B cell (primary cell): ENCODE data around the gene PRAC1.

- PRO-cap, result no peak
- CAGE, long polyA plus RNA, result no peak
Measured at GRCh38 chr17:48551528-48552822, 7.1 kb upstream of the HOXB2 start.

DNA sequence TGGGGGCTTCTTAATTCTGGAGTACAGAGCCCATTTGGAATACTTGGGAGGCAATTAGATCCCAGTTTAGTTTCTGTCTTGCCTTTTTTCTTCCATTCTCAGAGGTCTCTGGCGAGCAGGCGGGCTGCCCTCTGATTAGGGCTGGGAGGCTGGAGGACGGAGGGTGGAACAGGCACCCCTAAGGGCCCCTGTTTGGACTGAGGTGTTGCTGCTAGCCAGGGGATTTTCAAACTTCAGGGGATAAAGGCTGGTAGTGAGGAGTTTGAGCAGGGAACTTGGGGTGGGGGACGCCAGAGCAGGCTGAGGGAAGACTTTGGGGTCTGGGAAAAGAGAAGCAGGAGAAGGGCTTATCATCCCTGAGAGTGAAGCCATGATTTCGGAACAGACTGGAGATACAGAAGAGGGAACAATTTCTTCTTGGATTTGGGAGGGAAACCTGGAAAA, 13.6 kb upstream of the HOXB2 start:
- PRO-cap, result no peak
- CAGE, long polyA plus RNA, result no peak

DNA sequence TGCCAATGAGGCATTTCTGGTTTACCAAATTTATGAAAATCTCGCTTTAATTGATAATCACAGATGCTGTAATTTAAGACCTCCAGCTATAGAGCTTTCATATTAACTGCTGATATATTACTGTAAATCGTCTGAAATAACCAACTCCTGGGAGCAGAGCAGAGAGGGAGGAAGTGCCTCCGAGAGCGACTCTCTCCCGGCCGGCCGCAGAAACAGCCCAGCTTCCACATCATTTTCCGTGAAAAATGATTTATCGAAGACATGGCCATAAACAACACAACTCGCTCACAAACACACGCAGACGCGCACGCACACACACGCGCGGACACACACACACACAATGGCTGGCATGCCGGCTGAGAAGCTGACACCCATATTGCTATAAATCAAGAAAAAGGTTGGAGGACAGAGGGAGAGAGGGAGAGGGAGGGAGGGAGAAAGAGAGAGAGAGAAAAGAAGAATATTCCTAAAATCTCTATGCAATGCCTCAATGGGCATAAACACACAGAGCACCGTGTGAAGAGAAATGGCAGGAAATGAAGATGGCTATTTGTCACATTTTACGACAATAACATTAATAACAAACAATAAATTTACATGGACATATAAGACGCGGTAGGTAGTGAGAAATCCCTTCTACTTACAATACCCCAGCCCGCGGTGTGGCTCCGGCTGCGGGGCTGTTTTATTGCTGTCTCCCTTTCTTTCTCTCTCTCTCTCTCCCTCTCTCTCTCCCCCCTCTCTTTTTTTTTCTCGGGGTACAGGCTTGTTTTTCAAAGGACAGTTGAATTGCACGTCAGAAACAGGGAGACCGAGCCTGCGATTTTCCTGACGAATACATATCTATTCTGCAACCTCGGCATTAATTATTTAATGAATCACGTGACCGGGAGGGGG, 9.6 kb downstream of the HOXB4 start:
- PRO-cap, result no peak
- CAGE, long polyA plus RNA, result no peak

GRCh38 chr17:48575502-48576383, 2.4 kb downstream of the HOXB4 start:
- PRO-cap, result no peak
- CAGE, long polyA plus RNA, result no peak

DNA sequence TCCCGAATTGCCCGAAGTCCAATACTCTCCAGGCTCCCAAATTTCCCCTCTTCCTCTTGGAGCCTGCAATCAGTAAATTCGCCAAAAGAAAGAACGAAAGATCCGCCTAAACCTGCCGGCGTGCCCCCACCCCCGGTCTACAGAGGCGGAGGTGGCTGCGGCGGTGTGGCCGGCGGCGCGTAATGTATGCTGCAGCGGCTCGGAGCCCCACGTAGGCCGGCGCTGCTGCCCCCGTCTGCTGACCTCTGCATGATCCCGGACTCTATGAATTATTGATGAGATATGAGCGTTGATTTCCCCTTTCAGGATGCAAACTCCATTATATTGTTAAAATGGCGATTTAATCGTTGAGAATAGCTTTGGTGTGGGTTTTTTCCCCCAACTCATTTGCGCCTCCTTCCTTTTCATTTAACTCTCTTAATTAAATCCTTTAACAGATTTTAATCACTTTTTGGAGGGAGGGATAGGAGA, 3.7 kb downstream of the HOXB3 start:
- PRO-cap, result no peak
- CAGE, long polyA plus RNA, result no peak

- PRO-cap, result no peak
- CAGE, long polyA plus RNA, result no peak
Measured at GRCh38 chr17:48587421-48588204, 2.4 kb downstream of the HOXB3 start.

GRCh38 chr17:48612849-48614002, 1.9 kb downstream of the HOXB8 start:
- PRO-cap, result no peak
- CAGE, long polyA plus RNA, result no peak

GRCh38 chr17:48618138-48619046, 3.3 kb upstream of the HOXB8 start:
- PRO-cap, result no peak
- CAGE, long polyA plus RNA, result no peak

DNA sequence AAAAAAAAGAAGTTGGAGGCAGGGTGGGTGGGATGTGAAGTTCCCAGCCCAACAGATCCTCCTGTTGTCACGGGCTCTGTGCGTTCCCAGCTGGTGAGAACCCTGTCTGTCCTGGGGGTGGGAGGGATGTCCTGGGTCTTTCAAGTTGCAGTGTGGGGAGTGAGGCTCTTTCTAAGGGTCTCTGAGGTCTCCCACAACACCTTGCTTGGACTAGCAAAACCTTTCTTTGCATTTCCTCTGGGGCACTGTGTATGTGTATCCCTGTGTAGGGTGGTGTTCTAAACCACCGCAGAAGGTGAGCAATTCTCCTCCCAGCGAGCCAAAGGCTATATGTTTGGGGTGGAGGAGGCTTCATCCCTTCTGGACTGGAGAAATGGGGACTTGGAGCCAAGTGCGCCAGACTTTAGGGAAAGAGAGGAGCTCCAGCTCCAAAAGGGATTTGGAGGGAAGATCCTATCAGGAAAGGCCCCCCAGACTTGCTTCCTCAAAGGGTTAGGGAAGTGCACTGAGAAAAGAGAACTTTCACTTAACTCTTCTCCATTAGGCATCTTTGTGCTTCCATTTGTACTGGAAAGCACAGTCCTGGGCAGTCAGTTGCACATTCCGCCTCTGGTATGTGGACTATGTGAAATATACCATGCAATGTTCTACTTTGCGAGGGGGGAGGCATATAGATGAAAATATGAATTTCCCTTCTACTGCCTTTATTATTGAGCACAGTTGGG, 18.8 kb upstream of the HOXB9 start:
- PRO-cap, result no peak
- CAGE, long polyA plus RNA, result no peak

- PRO-cap, result no peak
- CAGE, long polyA plus RNA, result no peak
Measured at GRCh38 chr17:48671594-48672104, 45.5 kb upstream of the HOXB9 start.

GRCh38 chr17:48722225-48723299, at the start of gene PRAC1:
Gene PRAC1, minus strand, starts transcription at chr17:48722518.
- PRO-cap, result no peak
- CAGE, long polyA plus RNA, result no peak

DNA sequence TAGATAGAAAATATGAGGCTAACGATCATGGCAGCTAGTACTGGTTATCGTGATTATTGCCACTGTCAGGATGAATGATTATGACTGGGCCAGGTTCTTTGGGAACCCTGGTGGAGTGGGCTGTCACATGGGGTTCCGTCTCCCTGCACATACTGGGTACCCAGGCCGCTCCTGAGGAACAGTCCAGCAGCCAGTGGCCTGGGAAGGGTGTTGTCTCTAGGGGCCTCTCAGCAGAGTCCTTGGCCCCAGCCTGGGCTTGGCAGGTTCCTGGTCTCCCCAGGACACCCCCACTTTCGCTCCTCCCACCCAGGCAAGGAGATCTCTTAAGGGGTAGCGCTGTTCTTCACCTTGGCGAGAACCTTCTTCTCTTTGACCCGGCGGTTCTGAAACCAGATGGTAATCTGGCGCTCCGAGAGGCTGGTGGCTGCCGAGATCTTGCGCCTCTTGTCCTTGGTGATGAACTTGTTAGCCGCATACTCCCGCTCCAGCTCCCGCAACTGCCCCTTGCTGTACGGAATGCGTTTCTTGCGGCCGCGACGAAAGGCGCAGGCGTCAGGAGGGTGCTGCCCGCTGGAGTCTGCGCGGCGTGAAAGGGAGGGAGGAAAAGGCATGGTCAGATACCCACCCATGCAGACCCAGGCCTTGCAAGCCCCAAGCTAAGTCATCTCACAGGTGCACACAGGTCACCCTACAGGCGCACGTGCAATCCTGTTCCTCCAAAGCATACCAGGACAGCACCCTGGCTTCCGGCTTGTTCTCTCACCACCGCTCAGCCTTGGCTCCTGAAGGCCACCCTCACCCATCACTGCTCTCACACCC, 1.9 kb downstream of the HOXB13 start:
- PRO-cap, result no peak
- CAGE, long polyA plus RNA, result no peak

DNA sequence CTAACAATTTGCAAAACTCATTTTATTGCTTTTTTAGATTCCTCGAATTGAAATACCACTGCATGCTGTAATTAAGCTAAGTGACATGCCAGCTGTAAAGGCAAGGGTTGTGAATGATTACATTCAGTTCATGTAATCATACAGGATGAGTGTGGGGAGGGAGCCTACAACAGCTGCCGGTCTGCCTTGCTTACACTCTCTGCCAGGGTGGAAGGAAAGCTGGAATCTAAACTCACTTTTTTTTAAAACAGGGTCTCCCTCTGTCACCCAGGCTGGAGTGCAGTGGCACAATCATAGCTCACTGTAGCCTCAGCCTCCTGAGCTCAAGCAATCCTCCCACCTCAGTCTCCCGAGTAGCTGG, 29.2 kb upstream of the HOXB13 start:
- PRO-cap, result no peak
- CAGE, long polyA plus RNA, result no peak

GRCh38 chr17:48832588-48833058, 1.8 kb downstream of the CALCOCO2 start:
- PRO-cap, result no peak
- CAGE, long polyA plus RNA, result no peak

- PRO-cap, result no peak
- CAGE, long polyA plus RNA, result no peak
Measured at GRCh38 chr17:48873208-48873722, 19.3 kb upstream of the ATP5MC1 start.

GRCh38 chr17:48915649-48916321, 7.6 kb downstream of the UBE2Z start:
- PRO-cap, result no peak
- CAGE, long polyA plus RNA, result no peak

GRCh38 chr17:48998490-48998946, 1.3 kb downstream of the IGF2BP1 start:
- PRO-cap, result no peak
- CAGE, long polyA plus RNA, result no peak

GRCh38 chr17:49366635-49367034, 4.6 kb upstream of the ZNF652 start:
- PRO-cap, result no peak
- CAGE, long polyA plus RNA, result no peak

GRCh38 chr17:49401889-49402373, 12.8 kb downstream of the PHB1 start:
- PRO-cap, result no peak
- CAGE, long polyA plus RNA, result no peak

DNA sequence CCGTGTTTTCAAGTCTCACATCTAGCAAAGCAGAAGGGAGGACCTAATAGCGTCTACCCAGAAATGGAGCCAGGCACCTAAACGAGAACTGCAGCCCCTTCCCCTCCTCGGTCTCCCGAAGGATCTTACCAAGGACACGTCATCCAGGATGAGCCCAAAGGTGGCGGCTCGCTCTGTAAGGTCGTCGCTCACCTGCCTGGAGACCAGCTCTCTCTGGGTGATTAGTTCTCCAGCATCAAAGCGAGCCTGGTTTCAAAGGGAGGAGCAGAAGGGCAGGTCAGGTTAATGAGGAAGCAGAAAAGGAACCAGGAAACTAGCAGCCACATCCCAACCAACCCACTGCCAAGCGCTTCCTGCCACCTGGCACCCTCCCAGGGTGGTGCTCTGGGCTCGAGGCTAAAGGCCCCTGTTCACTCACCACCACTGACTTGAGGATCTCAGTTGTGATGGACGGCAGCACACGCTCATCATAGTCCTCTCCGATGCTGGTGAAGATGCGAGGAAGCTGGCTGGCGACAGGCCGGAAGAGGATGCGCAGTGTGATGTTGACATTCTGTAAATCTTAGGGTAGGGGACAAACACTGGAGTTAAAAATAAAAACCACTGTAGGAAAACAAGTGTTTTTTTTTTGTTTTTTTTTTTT, 5.6 kb downstream of the PHB1 start:
- PRO-cap, result no peak
- CAGE, long polyA plus RNA, result no peak